Astrocyte (in vitro differentiated cells and primary cell): ENCODE data around the genes PSG7, LYPD3 and ZNF225.

DNA sequence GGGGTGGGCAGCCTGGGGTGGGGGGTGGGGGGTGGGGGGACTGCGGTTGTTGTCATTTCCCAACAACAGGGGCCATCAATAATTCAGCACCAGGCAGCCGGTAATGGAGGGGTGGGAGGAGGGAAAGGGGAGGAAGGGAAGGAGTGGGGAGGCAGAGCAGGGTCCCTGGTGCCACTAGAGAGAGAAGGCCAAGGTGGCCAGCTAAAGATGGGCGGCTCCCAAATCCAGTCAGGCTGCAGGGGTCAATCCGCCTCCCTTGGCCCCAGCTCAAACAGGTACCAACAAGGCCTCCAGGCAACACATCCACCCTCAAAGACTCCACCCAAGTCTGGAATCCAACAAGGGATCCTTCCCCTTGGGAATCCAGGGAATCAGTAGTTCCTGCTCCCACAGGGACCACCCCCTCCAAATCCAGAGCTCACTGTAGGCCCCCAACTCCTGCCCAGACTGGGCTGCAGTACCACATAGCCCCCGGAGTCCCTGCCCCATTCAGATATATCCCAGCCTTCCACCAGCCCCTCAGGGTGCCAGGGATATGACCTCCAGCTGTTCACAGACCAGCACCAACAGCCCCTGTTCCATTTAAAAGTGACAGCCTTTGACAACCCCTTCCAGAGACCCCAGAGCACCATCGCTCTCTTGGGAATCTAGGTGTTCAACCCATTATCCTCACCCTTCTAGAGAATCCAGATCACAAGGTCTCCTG is 3.3 kb downstream of the ERF start:
- PRO-cap, result no peak
- RRBS, 2 experiments, result no CpG with 5 or more reads among the region's 6 CpGs

- PRO-cap, result no peak
- RRBS, 2 experiments, result no CpG with 5 or more reads among the region's 10 CpGs
Measured at GRCh38 chr19:42277717-42278422, 8.8 kb downstream of the CIC start.

GRCh38 chr19:42291912-42292496 is 9.9 kb upstream of the PRR19 start:
- PRO-cap, result no peak
- RRBS, 2 experiments, result no CpG with 5 or more reads among the region's 19 CpGs

DNA sequence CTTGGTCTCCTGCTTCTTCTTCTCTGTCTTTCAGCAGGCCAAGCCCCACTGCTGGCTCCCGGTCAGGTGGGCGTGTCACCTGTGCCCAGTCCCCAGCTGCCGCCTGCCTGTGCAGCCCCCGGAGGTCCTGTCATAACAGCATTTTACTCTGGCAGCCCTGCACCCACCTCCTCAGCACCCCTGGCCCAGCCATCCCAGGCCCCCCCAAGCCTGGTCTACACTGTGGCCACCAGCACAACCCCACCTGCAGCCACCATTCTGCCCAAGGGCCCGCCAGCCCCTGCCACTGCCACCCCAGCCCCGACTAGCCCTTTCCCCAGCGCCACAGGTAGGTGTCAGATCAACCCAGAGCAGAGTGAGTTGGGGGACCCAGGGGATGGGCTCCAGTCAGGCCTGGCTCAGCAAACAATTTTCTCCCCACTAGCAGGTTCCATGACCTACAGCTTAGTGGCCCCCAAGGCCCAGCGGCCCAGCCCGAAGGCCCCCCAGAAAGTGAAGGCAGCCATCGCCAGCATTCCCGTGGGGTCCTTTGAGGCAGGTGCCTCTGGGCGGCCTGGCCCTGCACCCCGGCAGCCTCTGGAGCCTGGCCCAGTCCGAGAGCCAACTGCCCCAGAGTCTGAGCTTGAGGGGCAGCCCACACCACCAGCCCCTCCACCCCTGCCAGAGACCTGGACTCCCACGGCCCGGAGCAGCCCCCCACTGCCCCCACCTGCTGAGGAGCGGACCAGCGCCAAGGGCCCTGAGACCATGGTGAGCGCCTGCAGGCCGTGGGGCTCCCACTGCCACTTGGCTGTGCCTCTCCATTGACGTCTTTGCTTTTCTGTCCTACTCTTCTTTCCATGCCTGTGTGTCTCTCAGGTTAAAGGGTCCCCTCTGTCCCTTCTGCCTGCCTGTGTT is 9.2 kb upstream of the PRR19 start:
- PRO-cap, result no peak
- RRBS, 2 experiments, result 66 to 91% methylated on average over 4 to 8 of the region's 21 CpGs

- PRO-cap, result no peak
- RRBS, 2 experiments, result no CpG with 5 or more reads among the region's 9 CpGs
Measured at GRCh38 chr19:42466225-42467588, 24.0 kb upstream of the CXCL17 start.

DNA sequence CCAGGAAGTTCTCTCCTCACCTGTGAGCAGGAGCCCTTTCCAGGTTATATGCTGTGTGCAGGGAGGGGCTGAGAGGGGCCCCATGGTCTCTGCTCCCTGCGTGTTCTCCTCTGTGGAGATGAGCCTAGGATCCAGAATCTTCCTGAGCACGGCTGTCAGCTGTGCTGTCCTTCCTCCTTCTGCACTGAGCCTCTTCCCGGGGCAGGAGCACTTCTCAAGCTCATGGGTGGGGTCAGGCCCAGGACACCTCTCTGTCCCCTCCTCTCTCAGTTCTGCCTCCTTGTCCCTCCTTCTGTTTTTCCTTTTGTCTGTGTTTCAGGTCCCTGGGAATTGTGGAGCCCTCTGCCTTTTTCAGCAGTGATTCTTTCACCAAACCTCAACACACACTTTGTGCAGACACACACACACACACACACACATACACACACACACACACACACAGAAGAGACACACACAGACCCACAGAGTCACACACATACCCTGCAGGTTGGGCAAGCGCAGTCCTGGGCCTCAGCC is at the start of gene PSG7:
TSS of gene PSG7 (minus strand) at position 215 of the 516 bp plus-strand sequence.
- PRO-cap, result no peak
- RRBS, 2 experiments, result no CpG with 5 or more reads among the region's 4 CpGs

GRCh38 chr19:43362052-43362302 is 8.5 kb downstream of the CD177 start:
- PRO-cap, result no peak
- RRBS, 2 experiments, result no CpG with 5 or more reads among the region's 6 CpGs

- PRO-cap, result no peak
- RRBS, 2 experiments, result no CpG with 5 or more reads among the region's 13 CpGs
Measured at GRCh38 chr19:43439208-43439752, 24.6 kb downstream of the TEX101 start.

GRCh38 chr19:43465353-43466001 is at the start of gene LYPD3:
Gene LYPD3, minus strand, starts transcription at chr19:43465608.
- PRO-cap, result no peak
- RRBS, 2 experiments, result no CpG with 5 or more reads among the region's 24 CpGs

- PRO-cap, result no peak
- RRBS, 2 experiments, result under 1 to 6% methylated on average over 11 of the region's 48 CpGs
Measured at GRCh38 chr19:43533706-43534556, 943 bp downstream of the ZNF575 start.

DNA sequence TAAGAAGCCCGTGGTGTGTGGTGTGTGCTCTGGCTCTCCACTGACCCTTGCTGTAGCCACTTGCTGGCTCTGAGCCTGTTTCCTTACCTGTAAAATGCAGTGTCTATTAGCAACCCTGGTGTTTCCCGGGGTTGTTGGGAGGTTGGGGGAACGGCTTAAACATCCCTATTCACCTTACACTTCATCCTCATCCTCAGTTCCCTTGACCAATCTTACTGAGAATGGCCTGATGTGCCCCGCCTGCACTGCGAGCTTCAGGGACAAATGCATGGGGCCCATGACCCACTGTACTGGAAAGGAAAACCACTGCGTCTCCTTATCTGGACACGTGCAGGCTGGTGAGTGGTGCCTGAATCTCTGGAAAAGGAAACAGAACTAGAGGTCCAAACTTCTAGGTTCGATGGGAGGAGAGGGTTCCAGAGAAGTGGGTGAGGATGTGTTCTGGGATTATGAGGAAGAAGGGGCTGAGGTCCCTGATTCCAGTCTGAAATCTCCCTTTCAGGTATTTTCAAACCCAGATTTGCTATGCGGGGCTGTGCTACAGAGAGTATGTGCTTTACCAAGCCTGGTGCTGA is 5.9 kb downstream of the PINLYP start:
- PRO-cap, result no peak
- RRBS, 2 experiments, result no CpG with 5 or more reads among the region's 9 CpGs

GRCh38 chr19:43584129-43584540 is 8.5 kb downstream of the PINLYP start:
- PRO-cap, result no peak

DNA sequence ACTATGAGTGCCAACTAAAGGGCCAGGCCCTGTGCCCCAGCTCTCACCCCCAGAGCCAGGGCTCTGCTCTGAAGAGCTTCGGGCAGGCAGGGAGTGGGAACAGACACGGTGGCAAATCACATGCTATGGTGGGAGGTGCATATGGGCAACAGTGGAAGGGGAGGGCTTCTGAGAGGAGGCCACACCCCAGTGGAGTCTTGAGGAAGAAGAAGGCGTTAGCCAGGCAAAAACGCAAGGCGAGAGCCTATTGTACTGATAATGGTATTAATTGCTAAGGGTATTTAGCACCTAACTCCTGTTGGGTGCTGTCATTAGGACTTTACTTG is 15.8 kb downstream of the SMG9 start:
- PRO-cap, result no peak
- RRBS, 2 experiments, result no CpG with 5 or more reads among the region's 5 CpGs

DNA sequence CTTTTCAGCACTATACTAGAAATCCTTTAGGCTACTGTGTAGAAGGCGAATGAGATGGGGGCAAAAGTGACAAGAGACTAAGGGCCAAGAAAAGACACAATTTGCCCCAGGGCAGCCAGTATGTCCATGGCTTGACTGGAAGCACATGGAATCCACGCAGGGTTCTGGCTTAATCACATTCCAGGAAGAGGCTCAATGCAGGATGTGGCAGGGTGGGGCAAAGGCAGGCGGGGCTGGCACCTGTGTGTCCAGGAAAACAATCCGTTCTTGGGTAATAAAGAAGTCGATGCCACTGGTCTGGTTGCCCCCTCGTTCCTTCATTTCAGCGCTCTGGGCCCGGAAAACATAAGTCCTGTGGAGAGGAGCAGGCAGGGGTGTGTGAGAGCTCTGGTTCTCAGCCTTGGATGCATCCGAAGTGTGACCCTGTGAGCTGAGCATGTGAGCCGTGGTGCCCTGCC is 14.9 kb downstream of the SMG9 start:
- PRO-cap, result no peak
- RRBS, 2 experiments, result no CpG with 5 or more reads among the region's 10 CpGs

DNA sequence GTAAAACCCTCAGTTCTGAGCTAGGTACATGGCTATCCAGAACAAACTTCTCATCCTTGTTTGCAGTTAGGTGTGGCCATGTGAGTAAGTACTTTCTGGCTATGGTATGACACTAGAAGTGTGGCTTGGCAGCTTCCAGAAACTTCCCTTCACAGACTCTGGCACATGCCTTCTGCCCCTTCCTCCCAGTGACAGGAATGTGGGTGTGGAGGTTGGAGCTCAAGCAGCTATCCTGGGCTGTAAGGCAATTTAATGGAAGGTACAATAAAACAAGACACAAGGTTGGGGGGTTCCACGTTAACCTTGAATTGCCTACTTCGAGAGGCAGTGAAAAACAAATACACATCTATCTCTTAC is 3.3 kb downstream of the SMG9 start:
- PRO-cap, result no peak
- RRBS, 2 experiments, result no CpG with 5 or more reads among the region's 2 CpGs

DNA sequence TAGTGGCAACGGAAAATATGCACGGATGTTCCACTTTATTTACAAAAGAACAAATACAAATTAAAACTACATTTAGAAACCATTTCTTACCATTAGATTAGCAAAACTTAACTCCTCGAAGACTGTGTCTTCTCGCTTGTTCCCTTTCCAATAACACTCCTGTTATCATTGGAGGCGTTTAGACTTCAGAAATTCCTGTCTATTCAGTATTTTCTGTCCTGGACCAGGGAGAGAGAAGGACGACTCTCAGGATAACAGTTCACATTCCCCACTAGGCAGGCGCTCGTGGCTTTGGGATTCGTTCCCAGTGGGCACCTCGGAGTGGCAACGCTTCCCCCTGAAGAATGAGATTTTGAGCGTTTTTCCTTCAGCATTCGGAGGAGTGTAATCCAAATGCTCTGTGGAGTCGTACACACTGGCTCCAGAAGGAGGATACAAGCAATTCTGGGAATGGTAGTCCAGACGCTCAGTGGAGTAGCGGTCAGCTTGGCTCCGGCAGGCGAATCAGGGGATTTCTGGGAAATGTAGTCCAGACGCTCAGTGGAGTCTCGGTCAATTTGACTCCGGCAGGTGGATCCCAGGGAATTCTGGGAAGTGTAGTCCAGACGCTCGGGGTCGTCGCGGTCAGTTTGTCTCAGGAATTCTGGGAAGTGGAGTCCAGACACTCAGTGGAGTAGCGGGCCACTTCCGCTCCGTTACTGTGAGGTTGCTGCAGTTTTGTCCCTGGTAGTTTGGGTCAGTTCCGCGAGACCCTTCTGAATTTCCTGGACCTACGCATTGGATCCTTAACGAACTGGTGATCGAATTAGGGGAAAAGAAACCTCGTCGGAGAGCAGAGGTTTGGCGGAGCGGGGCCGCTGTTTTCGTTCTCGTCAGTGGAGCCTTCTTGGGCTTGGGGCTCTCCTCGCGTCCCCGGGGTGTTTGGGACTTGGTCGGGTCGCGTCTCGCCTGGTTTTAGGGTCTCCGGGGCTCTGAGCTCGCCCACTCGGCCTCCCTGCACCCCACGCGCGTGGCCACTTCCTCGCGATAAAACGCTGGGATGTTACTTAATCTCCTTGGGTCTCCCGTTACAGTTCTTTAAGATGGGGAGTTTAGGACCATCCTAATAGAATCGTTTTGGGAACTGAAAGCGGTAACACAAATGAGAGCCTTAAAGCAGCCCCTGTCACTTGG is at the start of gene ZNF225:
TSS of gene ZNF225 (plus strand) at position 668 of the 1,173 bp plus-strand sequence.
- PRO-cap, result bidirectional peak, plus-strand start at position 739 of the sequence, minus-strand start at position 425 of the sequence; bidirectional peak, plus-strand start at position 1,080 of the sequence, minus-strand start at position 1,017 of the sequence
- RRBS, 2 experiments, result 2 to 4% methylated on average over 8 of the region's 60 CpGs

GRCh38 chr19:44236262-44237050 is 23.2 kb upstream of the ZNF233 start:
- PRO-cap, result no peak
- RRBS, 2 experiments, result no CpG with 5 or more reads among the region's 11 CpGs

GRCh38 chr19:44588330-44589103 is 24.8 kb upstream of the IGSF23 start:
- PRO-cap, result no peak
- RRBS, 2 experiments, result no CpG with 5 or more reads among the region's 2 CpGs

DNA sequence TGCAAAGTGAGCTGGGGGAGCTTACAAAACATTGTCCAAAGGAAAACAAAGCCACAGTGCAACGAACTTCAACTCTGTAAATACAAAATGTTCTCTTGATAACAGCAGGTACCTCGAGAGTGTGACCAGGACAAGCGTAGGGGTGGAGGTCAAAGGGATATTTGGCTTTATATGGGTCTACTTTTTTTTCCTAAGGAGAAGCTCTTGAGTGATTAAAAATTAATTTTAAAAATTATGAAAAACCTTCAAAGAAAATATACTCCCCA is 2.6 kb downstream of the IGSF23 start:
- PRO-cap, result no peak
- RRBS, 2 experiments, result no CpG with 5 or more reads among the region's 3 CpGs

GRCh38 chr19:44623001-44623436 is 9.7 kb downstream of the IGSF23 start:
- PRO-cap, result no peak
- RRBS, 2 experiments, result no CpG with 5 or more reads among the region's 6 CpGs